Vein endothelial cell (primary cell): ENCODE results near the gene DYNLT5.

GRCh38 chr1:65069239-65069670 lies 78.7 kb upstream of the AK4 start:
- CAGE, long polyA plus RNA, result no peak

DNA sequence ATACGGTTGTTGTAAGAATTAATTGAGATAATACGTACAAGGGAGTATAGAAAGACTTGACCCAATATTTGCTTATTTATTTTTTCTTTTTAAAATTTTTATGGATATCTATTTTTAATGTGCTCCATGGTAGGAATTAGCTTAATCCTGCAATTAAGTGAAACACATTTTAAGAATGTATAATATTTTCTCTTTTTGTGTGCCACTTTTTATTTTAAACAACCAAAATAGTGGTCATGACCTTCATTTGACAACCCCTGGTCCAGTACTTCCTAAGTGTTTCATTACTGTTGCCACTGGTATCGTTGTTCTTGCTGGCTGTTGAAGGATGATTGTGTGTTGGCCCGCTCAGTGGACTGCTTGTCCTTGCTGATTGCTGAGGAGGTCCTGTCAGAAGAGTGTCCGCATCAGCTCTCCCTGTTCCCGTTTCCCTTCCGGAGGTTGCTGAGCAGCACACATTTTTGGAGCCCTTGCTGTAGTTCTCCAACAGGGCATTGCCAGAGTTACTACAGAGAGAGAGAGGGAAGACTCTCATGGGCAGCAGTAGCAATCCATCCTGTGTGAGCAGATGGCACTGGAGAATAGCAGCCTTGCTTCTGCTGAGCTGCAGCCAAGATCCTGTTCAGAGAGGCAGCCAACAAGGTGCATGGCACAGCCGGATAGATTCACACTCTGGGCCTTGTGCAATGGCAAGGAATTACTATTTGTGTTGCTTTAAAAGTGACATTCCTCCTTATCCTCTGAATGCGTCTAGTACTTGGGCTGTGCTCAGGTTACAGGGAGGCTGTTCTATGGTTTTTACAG lies 27.0 kb downstream of the AK4 start:
- CAGE, long polyA plus RNA, result no peak

DNA sequence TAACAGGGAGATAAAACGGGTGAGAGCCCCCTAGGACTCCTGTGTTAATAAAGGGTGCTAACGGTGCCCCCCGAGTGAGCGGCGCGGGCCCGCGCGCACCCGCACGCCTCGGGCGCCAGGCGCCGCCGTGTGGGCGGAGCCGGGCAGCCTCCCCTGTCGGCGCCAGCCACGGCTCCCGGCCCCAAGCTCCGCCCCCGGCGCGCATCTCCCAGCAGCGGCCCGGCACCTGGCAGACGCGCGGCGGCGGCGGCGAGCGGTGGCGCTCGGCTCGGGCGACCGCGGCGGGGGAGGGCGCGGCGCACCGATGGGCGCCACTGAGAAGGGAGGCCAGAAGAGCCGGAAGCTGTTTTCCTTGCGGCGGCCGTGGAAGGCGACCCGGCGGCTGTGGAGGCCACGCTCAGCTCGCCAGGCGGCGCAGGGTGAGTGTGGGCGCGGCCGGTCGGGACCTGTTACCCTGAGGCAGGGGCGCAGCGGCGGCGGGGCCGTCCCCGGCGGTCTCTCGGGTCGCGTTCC lies 55.1 kb upstream of the DNAJC6 start:
- CAGE, long polyA plus RNA, result no peak

- CAGE, long polyA plus RNA, result no peak
Measured at GRCh38 chr1:65421297-65421665, 813 bp downstream of the LEPR start.

GRCh38 chr1:65469857-65470406 lies 49.5 kb downstream of the LEPR start:
- CAGE, long polyA plus RNA, result no peak

DNA sequence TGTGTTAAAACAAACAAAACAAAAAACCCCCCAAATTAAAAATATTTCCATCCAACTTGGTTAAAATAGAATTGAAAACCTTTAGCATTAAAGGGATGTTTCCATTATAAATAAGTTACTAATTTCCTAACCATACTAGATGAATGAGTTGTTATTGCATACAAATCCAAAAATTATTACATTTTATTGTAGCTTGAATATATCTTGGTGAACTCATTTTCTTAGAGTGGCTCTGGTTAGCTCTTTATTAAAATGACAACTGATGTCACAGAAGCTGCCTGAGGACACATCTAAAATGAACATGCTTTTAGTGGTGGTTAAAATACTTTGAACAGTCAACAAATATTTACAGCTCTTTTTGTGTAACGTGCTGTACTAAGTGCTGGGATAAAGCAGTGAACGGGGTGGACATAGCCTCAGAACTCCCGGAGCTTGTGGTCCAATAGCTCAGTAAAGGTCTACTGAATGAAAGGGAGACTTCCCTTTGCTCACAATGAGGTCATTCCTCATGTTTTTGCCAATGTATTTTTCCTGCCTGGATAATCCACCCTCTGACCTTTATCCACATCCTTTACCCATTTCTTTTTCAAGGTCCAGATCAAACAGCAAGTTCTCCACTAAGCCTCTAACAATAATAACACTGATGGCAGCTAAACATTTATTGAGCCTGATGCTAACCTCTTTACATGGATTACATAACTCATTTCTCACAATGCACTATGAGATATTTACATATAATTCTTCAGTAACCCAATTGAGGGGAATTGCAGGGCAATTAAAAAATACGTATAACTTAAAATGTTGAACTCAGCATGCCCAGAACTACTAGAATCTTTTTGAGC lies 55.8 kb downstream of the LEPR start:
- CAGE, long polyA plus RNA, result no peak

- CAGE, long polyA plus RNA, result no peak
Measured at GRCh38 chr1:66251695-66252219, 282.2 kb upstream of the SGIP1 start.

- CAGE, long polyA plus RNA, result no peak
Measured at GRCh38 chr1:66271243-66271788, 262.6 kb upstream of the SGIP1 start.

DNA sequence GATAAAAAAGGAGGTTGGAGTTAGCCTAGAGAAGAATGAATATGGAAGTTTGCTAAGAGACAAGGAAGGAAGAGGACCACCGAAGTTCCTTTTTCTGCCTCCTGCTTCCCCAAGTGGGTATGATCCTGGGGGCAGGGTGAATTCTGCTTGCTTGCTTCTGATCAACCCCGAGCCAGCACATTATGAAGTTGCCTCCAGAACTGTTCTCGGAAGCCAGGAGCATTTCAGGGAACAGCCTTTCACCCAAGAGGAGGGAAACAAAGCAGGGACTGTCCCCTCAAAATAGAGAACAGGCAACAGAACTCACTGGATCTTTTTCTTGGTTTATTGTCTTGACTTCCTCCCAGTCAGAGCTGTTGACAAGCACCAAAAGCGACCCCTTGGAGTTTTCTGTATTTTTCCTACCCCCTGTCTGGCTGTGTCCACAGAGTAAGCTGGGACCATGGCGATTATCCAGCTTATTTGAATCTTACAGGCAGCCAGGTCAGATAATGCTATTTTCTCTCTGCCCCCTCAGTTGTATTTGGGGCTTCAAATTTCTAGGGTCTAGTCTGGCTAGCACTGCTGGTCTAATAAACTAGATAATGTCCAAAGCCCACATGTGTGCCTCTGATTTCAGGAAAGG lies 258.3 kb upstream of the SGIP1 start:
- CAGE, long polyA plus RNA, result no peak

GRCh38 chr1:66278156-66278934 lies 255.6 kb upstream of the SGIP1 start:
- CAGE, long polyA plus RNA, result no peak

GRCh38 chr1:66335530-66336725 lies 198.0 kb upstream of the SGIP1 start:
- CAGE, long polyA plus RNA, result no peak

DNA sequence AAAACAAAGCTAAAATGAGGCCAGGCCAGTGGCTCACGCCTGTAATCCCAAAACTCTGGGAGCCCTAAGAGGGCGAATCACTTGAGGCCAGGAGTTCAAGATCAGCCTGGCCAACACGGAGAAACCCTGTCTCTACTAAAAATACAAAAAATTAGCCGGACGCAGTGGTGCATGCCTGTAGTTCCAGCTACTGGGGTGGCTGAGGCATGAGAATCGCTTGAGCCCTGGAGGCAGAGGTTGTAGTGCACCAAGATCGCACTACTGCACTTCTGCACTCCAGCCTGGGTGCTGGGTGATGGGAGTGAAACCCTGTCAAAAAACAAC lies 191.2 kb upstream of the SGIP1 start:
- CAGE, long polyA plus RNA, result no peak

- CAGE, long polyA plus RNA, result no peak
Measured at GRCh38 chr1:66367572-66368109, 166.3 kb upstream of the SGIP1 start.

- CAGE, long polyA plus RNA, result no peak
Measured at GRCh38 chr1:66563443-66563869, 29.5 kb downstream of the SGIP1 start.

- CAGE, long polyA plus RNA, result no peak
Measured at GRCh38 chr1:66751948-66752941, at the start of gene DYNLT5. TSS of gene DYNLT5 (plus strand) at chr1:66752459.

DNA sequence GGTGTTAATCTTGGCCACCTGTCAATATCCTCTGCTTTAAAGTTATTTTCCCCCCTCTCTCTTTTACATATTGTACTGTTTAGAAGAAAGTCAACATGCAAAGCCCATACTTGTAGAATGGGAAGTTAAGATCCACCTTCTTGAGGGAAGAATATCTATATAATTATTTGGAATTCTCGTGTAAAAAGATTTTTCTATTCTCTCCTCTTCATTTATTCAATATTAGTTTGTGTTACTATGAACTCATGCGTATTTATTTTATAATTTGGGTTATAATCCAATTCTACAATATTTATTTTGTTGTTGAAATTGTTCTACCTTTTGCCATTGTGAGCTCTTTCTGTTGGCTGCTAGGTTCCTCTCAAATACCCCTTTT lies 46.7 kb downstream of the DNAI4 start:
- CAGE, long polyA plus RNA, result no peak

DNA sequence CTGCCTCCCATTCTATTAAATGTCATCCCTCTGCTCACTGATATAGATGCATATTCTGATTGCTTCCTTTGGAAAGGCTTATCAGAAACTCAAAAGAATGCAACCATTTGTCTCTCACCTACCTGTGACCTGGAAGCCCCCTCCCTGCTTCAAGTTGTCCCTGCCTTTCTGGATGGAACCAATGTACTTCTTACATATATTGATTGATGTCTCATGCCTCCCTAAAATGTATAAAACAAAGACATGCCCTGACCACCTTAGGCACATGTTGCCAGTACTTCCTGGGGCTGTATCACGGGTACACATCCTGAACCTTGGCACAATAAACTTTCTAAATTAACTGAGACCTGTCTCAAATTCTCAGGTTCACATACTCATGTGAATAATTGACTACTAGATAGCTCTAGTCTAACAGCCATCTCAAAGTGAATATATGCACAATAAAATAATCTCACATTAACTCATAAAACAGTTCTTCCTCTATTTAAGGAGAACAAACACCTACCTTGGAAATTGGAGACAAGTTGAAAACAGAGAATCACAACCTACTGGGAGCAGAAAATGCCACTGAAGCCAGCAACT lies 5.7 kb downstream of the DNAI4 start:
- CAGE, long polyA plus RNA, result no peak

DNA sequence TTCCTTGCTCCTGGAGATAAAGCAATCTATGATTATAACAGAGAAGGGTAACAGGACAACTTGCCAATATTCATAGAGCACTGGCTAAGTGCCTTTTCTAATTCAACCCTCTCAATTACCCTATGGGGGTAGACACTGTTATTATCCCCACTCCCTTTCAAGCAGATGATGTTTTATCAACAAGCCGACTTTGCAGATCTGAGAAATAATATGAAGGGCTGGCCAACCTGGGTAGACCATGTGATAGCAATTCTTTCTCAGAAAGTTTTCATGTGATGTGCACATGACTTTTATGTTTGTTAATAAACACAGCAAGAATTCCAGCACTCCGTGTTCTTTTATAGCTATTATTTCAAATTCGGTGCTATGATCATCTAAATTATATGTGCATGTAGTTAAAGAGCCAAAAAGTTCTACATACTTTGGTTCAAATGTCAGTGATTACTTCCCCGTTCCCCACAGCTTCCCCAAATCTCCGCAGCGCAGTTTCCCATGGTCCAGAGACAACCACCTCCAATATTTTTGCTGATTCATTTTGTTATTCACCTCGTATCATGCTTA lies 96.8 kb upstream of the GADD45A start:
- CAGE, long polyA plus RNA, result no peak

DNA sequence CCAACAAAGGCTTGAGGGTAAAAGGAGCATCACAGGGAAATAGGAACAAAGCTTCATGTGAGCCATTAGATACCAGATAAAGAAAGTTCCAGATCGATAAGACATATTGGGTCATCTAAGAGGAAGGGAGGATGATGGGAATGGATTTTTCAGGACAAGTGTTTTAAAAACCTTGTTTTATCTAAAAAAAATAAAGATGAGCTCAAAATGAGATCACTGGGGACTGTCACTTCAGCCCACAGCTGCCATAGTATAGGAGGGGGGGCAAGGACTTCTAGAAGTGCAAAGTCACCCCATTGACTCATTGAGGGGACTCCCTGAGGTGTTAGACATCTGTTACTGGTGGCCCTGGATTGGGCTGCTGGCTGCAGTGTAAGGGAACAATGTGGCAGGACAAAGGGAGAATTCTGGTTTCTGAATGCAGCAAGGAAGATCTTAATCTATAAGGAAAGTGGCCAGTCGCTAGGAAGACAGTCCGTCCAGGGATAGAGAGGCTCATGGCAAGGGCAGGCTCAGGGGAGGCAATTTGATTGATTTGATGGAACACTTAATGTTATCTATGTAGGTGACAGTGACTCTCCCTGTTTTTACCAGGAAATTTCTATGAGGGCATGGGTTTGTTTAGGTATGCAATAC lies 38.3 kb upstream of the GADD45A start:
- CAGE, long polyA plus RNA, result no peak

DNA sequence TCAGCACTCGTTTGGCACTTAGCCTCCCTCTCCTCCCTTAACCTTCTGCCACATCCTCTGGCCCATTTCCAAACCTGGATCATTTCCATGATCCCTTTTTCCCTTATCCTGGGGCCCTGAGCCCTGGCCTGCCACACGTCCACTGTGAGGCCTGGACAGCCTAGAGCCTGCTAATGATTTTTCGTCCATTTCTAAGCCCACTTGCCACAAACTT lies 37.9 kb upstream of the GADD45A start:
- CAGE, long polyA plus RNA, result no peak